Ovary (tissue), 7 donors: ENCODE measurements around a stretch of chr16.

GRCh38 chr16:71747983-71748581, 23.6 kb upstream of the PHLPP2 start:
- PRO-cap, 7 experiments: no peak in any of the 7 experiments
- RAMPAGE, long total RNA, 2 experiments: no peak in any of the 2 experiments

DNA sequence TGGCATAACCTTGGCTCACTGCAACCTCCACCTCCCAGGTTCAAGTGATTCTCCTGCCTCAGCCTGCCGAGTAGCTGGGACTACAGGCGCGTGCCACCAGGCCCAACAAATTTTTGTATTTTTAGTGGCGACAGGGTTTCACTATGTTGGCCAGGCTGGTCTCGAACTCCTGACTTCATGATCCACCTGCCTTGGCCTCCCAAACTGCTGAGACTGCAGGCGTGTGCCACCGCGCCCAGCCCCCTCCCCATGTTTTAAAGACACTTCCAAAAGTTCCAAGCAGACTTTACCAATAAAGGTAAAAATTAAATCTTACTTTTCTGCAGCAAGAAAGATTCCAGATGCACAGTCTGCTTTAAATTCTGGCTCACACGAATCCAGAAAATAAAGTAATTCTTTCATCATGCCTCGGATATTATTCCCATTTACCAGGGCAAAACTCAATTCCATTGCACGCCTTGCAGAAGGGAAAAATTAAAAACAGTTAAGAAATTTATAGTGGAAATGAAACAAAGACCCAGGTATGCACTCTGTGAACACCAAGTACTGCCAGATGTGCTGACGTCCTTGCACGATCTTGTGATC, 31.3 kb upstream of the PHLPP2 start:
- PRO-cap, 7 experiments: no peak in any of the 7 experiments
- RAMPAGE, long total RNA, 2 experiments: no peak in any of the 2 experiments

DNA sequence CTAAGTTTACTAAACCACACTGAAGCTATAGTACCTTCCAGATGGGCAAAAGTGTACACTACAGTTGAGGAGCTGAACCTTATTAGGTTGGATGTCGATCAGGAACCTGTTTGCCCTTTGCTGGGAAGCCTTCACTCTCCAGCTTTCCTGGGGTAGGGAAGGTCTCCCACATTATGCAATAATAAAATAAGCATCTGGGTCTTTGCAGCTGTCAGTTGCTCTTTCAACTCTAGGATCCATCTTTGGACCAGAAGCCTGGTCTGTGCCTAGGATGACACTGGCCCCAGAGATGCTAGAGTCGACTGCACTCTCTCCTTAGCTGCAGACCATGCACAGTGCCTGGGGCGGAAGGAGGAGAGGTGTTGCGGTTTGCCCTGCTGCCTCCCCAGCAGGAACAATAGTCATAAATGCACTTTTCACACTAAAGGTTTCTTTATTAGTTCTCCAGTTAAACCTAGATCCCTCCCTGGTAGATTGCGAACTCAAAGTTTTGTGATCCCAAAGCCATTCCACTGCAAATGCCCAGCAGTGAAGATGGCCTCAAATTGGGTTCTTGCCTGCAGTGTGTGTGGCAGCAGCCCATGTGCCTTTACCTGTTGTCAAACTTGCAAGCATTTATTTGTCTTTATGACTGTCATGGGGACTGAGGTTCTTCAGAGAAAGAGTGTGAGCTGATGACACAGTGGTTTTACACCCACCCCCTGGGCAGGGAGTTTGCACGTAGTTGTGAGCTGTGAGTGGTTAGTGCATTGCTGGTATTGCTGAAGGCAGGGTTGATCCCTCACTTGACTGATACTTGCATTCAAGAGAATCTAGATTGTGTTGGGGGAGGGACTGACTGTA, 10.2 kb downstream of the ATXN1L start:
- PRO-cap, 7 experiments: no peak in any of the 7 experiments
- RAMPAGE, long total RNA, 2 experiments: no peak in any of the 2 experiments

- PRO-cap, 7 experiments: no peak in any of the 7 experiments
- RAMPAGE, long total RNA, 2 experiments: no peak in any of the 2 experiments
Observed at GRCh38 chr16:71879106-71880178, 4.5 kb downstream of the ZNF821 start.

GRCh38 chr16:71883143-71883691, 765 bp downstream of the ZNF821 start:
- PRO-cap, 7 experiments: peak in 7 of 7 experiments; most common plus-strand start chr16:71883605 (in 7); most common minus-strand start chr16:71883537 (in 1)
- RAMPAGE, long total RNA, 2 experiments: start-site peak on the minus strand in 1 of 2 experiments, at chr16:71883260-71884035 at its widest, 10 reads per replicate

GRCh38 chr16:72100213-72100699, 6.6 kb downstream of the DHX38 start:
- PRO-cap, 7 experiments: no peak in any of the 7 experiments
- RAMPAGE, long total RNA, 2 experiments: no peak in any of the 2 experiments

DNA sequence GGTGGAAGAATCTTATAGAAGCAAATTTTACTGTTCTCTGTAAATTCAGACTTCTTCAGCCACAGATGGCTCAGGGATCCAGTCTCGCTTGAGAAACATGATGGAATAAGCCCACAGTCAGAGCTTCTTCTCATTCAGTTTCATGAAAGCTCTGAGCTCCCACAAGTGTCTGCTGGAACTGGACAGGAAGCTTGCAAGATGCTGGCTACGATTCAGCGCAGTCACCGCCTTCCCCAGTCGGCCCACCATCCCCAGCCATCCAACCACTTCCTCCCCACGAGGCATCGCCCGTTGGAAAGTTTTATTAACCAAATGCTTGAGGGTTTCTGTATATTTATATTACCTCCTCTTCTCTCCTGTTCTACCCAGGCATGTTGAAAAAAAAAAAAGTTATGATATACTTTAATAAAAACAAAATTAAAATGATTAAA, 171.7 kb downstream of the ZFHX3 start:
- PRO-cap, 7 experiments: no peak in any of the 7 experiments
- RAMPAGE, long total RNA, 2 experiments: no peak in any of the 2 experiments

DNA sequence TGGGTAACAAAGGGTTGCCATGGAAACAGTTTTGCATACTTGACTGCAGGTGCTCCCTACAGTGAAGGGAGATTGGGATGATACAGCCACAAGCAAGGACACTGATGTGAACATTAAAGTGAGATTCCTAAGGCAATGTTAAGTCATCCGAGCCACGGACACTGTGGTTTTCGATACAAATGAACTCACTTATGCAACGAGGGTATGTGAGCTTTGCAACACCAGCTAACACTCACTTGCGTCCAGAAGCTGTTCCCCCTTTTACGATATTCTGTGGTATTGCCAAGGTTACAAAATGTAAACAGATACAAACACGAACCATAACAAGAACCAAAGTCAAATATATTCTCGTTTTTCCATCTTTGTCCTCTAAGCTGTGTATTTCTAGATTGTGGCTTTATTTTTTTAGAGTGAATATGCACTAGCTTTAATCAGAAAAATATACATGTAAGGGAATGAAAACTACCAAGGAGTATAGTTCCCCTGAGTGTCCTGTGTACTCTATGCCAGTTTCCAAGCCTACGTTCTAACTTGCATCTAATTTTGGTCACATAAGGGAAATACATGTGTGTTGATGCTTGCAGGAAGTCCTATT, 116.2 kb downstream of the ZFHX3 start:
- PRO-cap, 7 experiments: peak in 2 of 7 experiments; most common plus-strand start position 346 of the sequence (in 1); most common minus-strand start position 234 of the sequence (in 2)
- RAMPAGE, long total RNA, 2 experiments: no peak in any of the 2 experiments

GRCh38 chr16:72976250-72977044, 71.5 kb downstream of the ZFHX3 start:
- PRO-cap, 7 experiments: no peak in any of the 7 experiments
- RAMPAGE, long total RNA, 2 experiments: no peak in any of the 2 experiments

- PRO-cap, 7 experiments: no peak in any of the 7 experiments
- RAMPAGE, long total RNA, 2 experiments: no peak in any of the 2 experiments
Observed at GRCh38 chr16:72999892-73001074, 47.6 kb downstream of the ZFHX3 start.

GRCh38 chr16:73027577-73028011, 20.3 kb downstream of the ZFHX3 start:
- PRO-cap, 7 experiments: no peak in any of the 7 experiments
- RAMPAGE, long total RNA, 2 experiments: no peak in any of the 2 experiments

DNA sequence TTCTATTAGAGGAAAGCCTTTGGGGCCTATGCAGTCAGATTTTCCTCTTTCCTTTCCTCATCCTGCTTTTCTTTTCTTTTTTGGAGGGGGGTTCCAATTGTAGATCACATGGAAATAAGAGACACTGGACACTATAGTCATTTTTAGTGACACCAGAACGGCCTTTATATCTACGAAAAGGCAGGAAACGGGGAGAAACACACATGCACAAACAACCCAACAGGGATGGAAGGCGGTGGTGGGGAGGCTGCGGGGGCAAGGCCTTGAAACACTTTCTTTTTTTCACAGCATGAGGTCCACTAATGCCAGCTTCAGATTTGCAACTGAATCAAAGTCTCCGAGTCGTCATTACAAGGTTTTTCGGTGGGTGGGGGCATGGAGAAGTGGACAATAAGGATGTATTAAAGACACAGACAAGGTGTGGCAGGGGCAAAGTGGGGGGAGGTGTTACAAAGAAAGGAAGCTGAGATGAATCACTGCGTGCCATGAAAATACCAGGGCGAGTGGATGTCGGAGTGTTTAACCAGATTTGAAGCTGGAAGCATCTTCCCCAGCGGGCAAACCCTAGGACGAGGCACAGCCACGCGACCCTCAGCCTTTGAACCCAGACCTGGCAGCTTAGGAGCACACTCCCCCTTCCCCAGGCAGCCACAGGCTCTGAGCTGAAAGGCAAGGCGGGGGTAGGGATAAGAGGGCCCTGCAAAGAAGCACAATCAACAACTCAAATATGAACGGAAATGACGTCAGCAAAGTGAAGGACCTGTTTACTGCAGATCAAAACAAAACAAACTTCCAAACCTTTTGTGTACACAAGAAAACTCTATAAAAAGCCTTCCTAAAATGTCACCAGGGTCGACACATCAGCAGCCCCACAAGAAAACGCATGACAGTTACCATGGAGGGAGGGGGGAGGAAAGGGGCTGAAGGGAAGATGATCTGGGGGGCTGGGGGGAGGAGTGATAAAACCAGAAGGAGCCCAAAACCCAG, 5.5 kb upstream of the ZFHX3 start:
- PRO-cap, 7 experiments: peak in 4 of 7 experiments; most common plus-strand start position 852 of the sequence (in 2); most common minus-strand start position 659 of the sequence (in 3)
- RAMPAGE, long total RNA, 2 experiments: no peak in any of the 2 experiments

DNA sequence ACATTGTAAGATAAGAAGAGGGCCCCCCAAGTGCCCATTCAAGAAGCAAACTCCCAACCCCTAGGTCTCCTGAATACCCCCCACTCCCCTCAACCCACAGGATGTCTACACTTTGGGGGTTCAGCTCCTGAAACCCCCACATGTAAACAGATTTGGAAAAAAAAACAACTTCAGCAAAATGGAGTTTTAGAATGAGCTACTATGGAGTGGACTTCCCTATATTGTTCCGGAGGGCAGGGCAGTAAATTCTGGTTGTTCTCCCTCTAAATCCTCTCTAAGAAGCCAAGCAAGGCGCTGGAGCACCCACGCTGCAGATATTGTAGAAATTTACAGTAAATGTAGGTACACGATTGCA, 8.4 kb upstream of the ZFHX3 start:
- PRO-cap, 7 experiments: no peak in any of the 7 experiments
- RAMPAGE, long total RNA, 2 experiments: no peak in any of the 2 experiments

- PRO-cap, 7 experiments: no peak in any of the 7 experiments
- RAMPAGE, long total RNA, 2 experiments: no peak in any of the 2 experiments
Observed at GRCh38 chr16:73056755-73057370, 8.9 kb upstream of the ZFHX3 start.

DNA sequence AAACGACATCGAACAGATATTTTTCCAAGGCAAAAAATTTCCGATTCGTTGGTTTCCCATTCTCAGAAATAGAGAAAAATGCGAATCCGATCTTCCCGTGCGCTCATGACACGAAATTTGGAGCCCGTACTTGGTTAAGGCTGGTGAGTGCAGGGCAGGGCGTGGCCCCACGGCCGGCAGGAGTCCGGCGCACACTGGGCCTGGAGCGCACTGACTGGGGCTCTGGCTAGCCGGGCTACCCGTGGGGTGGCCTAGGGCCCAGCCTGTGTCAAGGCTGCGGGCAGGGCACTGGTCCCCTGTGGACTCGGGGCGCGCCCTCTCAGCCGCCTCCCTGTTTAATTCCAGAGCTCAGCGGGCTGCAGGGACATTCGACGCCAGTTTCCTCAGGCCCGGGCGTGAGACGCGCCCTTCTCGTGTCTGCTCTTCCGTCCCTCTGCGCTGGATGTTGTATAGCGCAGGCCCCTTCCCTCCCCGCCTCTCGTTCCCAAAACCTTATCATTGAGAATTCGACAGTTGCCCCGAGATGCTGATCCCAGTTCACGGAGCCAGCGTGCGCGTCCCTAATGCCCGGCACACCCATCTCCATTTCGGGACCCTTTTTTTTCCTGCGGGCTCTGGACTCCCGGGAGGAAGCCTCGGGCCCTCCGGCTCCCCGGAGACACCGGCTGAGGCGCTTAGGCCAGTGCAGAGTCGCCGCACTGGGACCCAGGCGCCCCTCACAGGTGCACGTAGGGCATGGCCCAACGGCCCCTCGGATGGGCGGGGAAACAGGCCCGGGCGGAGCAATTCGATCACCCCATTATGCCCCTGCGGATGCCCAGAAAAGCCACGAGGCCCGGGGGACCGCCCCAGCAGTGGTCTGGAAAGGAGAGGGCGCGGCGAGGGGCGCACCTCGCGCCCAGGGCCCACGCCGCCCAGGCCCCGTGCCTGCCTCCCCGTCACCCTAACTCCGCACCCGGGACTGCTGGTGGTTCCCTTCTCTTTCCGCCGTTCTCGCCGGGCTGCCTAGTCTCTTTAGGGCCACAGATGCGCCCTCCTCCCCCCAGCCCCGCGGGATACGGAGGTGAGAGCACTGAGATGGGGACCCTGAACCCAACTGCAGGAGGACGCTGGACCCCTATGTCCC, 18.3 kb upstream of the ZFHX3 start:
- PRO-cap, 7 experiments: peak in 5 of 7 experiments; most common plus-strand start position 172 of the sequence (in 2); most common minus-strand start position 437 of the sequence (in 4)
- RAMPAGE, long total RNA, 2 experiments: no peak in any of the 2 experiments

- PRO-cap, 7 experiments: peak in 1 of 7 experiments; most common minus-strand start chr16:73173422 (in 1)
- RAMPAGE, long total RNA, 2 experiments: no peak in any of the 2 experiments
Observed at GRCh38 chr16:73173336-73173647, 125.4 kb upstream of the ZFHX3 start.

- PRO-cap, 7 experiments: no peak in any of the 7 experiments
- RAMPAGE, long total RNA, 2 experiments: no peak in any of the 2 experiments
Observed at GRCh38 chr16:73192317-73193069, 144.6 kb upstream of the ZFHX3 start.

DNA sequence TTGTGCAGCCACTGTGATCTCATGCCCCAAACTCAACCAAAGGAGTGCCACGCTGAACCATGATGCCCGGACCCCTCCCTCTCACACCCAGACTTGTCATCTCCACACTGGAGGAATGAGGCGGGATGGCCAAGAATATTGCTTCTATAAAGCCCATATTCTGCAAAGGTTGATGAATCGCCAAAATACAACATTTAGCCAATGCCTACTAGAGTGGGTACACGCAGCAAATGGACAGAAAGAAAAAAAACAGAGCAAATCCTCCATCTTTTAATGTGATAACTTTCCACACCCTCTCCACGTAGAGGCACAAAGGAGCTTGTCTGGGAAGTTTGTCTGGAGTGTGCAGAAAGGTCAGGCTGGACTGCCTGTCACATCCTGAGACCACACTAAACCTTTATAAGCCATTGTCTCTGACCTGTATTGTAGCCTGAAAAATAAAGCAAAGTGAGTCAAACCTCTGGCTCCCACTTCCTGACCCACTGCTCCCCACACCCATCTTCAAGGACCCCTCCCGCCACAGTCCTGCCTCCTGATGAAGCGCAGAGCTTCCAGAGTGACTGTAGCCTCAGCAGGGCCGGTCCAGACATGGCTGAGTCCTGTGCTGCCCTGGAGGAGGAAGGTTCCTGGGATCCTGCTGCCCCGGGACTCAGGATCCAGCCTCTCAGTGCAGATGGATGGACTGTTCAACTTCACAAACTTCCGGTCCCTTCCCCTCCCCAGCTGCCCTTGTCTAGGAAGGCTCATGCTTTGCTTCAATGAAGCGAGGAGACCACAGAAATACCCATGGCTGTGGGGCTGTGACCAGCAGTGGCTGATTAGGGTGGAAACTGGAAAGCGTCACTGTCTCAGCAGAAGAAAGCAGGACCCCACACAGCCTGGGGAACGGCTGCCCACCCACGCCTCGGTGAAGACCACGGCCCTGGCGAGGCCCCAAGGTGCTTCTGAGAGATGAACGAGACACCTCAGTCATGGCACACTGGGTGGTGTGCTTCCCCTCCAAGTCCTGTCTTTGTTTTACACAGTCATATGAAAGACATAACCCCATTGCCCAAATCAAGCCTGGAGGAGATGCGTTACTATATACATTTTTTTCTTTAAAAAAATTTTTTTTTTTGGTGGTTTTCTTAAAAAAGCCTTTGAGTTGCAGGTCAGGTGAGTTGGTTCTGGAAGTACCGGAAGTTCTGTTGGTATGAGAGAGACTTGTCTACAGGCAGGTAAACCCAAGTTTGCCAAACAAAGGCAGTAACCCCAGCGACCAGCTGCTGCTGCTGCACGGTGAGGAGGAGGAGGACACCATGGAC, 30.9 kb upstream of the CLEC18B start:
- PRO-cap, 7 experiments: no peak in any of the 7 experiments
- RAMPAGE, long total RNA, 2 experiments: no peak in any of the 2 experiments

- PRO-cap, 7 experiments: no peak in any of the 7 experiments
- RAMPAGE, long total RNA, 2 experiments: no peak in any of the 2 experiments
Observed at GRCh38 chr16:74724320-74725460, 24.0 kb upstream of the MLKL start.

- PRO-cap, 7 experiments: no peak in any of the 7 experiments
- RAMPAGE, long total RNA, 2 experiments: no peak in any of the 2 experiments
Observed at GRCh38 chr16:74736645-74737219, 36.1 kb upstream of the MLKL start.